Bronchus fibroblast of lung (primary cell): ENCODE measurements around a stretch of chr1.

DNA sequence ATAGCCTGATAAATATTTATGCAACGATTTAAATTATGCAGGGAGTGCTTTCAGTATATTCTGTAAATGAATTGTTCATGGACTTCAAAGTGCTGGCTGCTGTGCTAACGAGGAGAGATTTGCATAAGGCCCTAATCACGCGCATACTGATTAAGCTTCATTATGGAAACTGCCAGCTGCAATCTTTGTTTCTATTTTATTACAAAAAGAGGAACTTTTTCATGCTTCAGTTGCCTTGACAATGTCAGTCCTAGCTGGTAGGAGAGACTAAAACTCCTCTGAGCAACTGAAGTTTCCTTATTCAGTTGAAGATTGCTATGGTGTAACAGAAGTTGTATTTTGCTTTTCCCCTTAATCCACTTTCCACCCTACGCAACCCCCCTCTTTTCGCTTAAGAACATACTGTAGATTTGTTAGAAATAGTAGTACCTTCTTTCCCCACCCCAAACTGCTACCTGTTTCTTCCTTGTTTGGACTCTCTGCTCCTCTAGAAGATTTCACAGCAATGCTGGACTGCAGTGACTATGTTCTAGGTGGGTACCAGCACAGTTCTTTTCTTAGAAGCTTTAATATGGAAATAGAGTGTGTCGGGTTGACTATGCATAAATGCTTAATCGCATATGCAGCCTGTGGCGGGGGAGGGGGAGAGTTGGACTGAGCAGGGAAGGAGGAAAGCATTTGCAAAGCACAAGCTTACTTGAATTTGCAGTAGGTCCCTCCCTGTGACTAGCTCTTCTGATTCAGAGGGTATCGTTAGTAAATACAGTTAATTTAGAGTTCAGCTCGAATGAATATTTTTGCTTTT is 108.3 kb downstream of the POU2F1 start:
- RAMPAGE, long total RNA = no peak

DNA sequence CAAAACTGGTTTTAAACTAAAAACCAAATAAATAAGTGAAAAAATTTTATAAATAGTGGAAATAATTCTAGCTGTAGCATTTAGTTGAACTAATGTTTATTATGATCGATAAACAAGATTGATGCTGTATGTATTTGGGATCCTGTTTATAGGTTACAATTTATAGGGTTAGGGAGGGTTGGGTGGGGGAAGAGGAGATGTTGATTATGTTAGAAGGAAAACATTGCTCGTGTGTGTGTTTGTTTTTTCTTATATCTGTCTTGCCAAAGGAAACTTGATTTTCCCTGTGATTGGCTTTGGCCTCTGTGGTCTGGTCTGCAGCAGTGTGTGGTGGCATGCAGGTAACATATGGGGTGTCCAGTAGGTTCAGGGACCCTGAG is 96.6 kb downstream of the CD247 start:
- RAMPAGE, long total RNA = no peak

DNA sequence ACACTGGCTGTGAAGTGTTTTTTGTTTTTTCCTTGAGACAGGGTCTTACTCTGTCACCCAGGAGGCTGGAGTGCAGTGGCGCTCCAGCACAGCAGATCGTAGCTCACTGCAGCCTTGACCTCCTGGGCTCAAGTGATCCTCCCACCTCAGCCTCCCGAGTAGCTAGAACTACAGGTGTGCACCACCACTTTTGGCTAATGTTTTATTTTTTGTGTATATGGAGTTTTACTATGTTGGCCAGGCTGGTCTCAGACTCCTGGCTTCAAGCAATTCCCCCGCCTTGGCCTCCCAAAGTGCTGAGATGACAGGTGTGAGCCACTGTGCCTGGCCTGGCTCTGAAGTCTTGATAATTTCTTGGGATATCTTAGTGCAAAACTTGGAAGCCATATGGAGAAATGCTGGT is 40.8 kb downstream of the CD247 start:
- RAMPAGE, long total RNA = no peak

DNA sequence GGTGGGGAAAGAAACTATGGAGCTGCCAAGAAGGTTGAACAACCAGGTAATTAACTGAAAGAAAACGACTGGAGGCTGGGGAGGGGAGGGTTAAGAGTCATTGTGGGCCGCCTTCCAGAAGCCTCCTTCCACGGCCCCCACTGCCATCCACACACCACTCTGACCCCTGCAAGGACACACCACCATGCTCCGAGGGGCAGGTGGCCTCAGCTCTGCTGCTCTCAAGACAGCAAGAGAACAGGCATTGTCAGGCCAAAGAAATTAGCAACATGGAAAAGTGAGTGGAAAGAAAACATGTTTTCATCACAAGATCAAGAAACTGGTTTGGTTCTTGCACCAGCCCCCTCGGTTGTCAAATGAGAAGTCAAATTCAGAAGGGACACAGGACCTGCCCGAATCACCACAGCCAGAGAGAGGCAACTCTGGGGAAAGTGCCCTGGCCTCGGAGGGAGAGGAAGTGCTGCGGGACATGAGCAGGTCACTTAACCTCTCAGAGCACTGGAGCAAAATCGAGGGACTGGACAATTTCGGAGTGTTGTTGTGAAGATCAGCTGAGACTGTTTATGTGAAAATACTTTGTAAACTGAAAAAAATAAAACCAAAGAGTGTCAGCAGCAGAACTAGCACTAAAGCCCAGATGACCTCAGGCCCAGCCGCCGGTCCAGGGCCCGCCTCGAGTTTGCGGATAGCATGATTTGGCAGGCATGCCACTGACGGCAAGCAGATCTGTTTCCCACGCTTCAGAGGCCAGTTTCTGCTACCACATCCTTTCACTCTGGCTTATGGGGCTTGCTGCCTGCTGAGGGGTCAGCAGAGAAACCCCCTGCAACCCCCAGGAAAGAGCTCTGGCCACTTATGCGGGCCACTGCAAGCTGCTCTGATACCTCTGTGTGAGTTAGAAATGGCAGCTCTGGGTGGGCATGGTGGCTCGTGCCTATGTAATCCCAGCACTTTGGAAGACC is 32.2 kb downstream of the CD247 start:
- RAMPAGE, long total RNA = no peak

DNA sequence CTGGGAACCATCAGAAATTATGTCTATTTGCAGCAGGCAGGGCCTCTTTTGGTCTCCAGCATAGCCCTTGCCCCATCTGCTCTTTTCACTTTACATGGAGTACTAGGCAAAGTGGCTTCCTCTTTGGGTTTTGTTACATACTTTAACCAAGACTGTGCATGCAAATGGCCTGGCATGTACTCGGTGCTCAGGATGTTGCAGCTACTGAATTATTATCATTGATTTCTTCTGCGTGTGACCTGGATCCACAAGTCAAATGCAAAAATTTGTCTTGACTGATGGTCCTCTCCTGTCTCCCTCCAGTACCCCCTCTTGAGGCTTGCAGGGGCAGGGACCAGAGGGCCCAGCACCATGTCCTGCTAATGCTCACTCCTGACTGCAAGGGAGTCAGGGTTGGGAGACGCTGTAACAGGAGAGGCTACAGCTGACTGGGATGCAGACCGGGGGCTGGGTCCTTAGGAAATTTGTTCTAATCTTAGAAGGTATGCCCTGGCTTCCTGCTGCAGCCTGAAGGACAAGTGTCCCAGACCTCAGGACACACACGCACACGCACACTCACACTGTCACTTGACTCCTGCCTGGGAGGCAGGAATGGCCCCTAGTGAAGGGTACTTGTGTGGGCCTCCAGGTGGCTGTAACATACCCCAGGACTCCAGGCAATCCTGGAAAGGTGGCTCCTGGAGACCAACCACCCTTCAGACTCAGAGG is 39.6 kb downstream of the RCSD1 start:
- RAMPAGE, long total RNA = no peak

DNA sequence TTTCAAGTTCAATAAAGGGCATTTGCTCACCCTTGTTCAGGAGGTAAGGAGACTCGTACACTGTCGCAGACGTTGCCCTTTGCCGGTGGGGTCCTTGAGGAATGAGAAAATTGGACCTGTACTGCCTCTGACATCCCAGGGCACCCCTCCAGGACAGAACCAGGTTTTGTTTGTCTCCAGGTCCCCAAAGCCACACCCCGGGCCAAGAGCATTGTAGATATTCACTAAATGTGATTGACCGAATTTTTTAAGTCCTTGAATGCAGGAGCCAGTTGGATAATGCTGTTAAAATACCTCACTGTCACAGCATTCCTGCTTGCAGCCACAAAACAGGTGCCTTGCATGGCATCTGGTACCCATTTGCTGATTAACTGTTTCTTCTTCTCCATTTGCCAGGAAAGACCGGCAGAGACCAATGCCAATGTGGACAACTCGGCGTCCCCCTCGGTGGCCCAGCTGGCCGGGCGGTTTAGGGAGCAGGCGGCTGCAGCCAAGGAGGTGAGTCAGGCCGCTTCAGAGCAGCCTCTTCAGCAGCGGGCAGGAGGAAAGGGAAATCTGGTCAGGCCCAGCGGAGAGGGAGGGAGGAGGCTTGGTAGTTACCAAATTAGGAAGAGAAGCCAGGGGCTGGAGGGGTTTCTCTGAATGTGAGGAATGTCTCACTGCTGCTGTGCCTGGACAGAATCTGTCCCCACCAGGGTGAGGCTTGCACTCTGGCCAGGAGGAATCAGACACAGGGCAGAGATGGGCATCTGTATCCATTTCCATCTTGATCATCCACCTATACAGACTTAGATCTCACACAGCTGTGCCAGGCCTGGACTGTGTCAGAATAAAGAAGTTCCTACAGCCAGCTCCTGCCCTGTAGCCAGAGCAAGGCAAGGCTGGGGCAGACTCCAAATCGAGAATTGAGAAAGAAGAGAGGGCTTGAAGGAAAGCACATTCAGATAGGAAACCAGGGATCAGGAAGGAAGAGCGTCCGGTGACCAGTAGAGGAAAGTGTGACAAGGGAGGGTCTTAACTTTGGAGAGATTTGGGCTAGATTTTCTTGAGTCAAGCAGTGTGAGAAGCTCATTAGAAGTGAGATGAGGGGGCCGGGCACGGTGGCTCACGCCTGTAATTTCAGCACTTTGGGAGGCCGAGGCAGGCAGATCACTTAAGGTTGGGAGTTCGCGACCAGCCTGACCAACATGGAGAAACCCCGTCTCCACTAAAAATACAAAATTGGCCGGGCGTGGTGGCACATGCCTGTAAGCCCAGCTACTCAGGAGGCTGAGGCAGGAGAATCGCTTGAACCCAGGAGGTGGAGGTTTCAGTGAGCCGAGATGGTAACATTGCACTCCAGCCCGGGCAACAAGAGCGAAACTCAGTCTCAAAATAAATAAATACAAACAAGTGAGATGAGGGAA is 37.8 kb upstream of the MPZL1 start:
- RAMPAGE, long total RNA = no peak

- RAMPAGE, long total RNA = no peak
Observed at GRCh38 chr1:167696893-167698191, 24.4 kb upstream of the MPZL1 start.

DNA sequence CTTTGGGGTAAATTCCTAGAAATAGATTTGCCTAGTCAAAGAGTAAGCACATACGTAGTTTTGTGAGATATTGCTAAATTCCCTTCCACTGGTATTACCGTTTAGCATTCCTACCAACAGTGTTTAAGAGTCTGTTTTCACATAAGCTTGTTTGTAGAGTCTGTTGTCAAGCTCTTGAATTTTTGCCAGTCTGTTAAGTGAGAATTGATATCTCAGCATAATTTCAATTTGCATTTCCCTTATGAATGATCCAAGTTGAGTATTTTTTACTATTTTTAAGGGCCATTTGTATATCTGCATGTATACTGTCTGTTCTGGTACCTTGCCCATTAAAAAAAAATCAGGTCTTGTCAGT is 37.0 kb upstream of the MPC2 start:
- RAMPAGE, long total RNA = no peak

DNA sequence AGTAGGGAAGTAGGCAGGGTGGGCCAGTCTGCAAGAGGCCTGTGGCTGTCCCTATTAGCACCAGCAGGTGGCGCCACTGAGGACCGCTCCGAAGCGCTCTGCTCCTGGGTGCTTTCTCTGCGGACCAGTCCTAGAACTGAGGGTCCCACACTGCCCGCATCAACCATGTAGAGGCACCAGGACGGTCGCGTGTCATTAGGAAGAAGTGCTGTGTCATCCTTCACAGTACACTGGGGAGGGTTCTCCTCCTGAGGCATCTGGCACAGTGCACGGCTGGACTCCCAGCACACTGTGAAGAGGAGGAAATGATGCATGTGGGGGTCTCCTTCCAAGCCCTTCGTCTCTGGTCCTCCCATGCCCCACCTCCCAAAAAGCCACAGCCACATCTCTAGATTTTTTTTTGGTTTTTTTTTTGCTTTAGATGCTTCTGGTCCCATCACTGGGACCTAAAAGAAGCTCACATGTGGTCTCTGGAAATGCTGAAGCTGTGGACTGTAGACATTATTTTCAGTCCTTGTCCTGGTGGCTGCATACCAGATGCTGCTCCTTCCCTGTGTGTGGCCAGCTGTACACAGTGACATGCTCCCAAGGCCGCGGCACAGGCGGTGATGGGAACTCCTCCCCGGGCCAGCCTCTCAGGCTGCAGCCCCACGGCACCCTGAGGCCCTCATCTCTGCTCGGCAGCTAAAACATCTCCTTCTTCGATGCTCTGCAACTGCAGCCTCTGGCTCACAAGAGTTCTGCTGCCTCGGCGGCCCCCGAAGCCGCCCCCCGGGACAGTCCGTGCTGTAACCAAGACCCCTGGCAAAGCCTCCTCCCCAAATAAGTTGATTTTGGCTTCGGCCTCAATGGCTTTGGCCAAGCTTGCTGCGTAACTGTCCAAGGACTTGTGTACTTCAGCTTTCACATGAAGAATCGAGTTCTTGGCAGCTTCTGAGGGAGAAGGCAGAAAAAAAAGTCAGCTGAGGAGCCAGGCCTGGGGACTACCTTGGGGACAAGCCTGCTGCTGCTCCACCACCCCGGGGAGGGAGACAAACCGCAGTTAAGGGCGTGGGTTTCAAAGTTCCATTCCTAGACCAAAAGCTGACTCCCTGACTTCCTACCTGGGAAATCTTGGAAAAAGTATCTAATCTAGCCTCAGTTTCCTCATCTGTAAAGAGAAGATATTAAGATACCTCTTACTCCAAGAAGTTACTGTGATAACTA is 51.5 kb downstream of the GPR161 start:
- RAMPAGE, long total RNA = no peak

DNA sequence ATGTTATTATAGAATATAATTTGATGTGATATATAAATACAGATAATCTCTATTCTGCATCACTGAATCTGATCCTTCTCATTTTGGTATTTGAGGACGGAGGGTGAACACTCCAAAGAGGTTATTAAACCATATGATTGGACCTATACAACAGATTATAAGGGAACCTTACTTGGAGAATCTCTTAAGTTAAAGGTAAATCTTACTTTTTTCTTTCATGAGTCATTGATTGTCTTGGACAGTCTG is 5.8 kb downstream of the TIPRL start:
- RAMPAGE, long total RNA = no peak

DNA sequence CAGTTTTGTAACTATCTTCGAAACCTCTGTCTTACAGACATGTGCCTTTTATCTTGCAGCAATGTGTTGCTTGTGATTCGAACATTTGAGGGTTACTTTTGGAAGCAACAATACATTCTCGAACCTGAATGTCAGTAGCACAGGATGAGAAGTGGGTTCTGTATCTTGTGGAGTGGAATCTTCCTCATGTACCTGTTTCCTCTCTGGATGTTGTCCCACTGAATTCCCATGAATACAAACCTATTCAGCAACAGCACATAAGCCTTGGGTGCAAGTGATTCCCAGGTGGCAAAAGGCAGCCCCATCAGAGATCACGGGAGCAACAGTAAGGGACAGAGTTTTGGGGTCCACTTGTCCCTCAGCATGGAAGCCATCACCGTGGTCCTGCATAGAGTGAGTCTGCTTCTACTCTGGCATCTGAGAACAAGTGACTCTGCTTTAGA is 16.8 kb downstream of the SFT2D2 start:
- RAMPAGE, long total RNA = no peak

GRCh38 chr1:168387048-168387762 is 106.5 kb downstream of the TBX19 start:
- RAMPAGE, long total RNA = no peak

DNA sequence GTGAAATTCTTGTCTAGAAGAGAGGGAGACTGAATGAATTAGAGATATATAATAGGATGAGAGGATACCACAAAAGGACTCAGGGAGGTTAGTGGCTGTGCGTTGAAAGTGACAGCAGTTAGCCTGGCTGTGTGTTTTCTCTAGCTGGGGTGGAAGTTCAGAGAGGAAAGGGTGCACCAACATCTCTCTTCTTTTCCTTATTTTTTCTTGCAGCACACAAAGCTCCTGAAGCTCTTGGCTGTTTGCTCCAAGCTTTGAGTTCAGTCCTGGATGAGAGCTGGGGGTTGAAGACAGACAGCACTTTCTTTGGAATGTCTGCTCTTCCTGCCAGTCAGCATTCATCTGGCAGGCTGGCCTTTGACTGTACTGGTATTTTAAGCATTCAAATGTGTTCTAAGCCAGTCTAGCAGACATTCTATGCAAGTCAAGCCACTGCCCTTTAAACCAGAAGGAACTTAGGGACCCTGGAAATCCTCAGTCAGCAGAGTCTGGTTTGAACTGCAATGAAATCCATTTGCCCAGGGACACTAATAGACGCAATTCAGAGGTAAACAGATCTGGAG is 44.9 kb downstream of the XCL1 start:
- RAMPAGE, long total RNA = no peak

- RAMPAGE, long total RNA = no peak
Observed at GRCh38 chr1:168751921-168752715, 23.1 kb upstream of the DPT start.

DNA sequence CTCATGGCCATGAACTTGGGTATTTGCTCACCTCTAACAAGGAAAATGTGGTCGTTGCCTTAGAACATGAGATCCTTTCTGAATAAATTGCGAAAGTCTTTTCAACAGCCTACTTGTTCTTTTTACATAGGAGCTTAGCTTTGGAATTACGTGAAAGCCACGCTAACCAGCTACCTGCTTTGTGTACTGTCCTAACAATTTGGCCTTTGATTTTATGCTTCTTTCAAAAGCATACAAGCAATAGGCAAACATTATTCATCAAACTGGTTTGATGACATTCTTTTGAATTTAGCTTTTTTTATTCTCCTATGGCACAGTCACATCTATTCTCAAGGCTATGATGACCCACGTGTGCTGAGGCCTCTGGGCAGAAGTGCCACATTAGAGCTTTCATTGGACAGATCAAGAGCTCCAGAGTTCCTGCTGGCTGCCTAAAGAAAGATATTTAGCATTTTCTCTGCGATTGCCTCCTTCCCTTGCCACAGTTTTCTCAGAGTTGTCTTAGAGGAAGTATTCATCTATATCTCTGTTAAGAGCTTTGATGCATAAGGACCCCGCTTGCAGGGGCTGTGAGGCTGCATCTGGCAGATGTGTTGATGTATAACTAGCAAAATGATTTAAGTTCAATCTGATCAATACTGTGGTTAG is 178.1 kb upstream of the DPT start:
- RAMPAGE, long total RNA = no peak

DNA sequence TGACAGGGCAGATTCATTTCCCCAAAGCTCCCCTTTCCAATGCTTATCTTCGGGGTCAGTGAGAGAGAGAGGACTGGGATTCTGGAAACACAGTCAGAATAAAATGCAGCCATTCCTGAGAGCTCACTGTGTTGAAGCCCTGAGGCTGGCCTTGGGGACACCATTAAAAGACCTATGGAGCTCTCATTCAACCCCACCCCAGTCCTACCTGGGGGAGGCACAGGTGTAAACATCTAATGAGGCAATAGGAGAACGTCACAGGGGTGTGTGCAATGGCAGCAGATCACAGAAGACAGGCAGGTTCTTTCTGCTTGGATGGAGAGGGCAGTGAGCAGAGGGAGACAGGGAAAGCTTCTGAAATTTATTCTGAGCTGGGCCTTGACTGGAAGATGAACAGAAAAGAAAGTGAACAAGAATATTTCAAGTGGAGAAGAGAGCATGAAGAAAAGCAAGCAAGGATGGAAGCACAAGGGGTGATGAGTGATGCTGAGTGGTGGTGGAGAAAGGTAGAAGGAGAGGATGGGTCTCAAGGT is 88.5 kb upstream of the ATP1B1 start:
- RAMPAGE, long total RNA = no peak

GRCh38 chr1:169059747-169060732 is 46.5 kb upstream of the ATP1B1 start:
- RAMPAGE, long total RNA = no peak

GRCh38 chr1:169108812-169110055 is 2.7 kb downstream of the ATP1B1 start:
- RAMPAGE, long total RNA = no peak

GRCh38 chr1:169119721-169120485 is 13.4 kb downstream of the ATP1B1 start:
- RAMPAGE, long total RNA = no peak

DNA sequence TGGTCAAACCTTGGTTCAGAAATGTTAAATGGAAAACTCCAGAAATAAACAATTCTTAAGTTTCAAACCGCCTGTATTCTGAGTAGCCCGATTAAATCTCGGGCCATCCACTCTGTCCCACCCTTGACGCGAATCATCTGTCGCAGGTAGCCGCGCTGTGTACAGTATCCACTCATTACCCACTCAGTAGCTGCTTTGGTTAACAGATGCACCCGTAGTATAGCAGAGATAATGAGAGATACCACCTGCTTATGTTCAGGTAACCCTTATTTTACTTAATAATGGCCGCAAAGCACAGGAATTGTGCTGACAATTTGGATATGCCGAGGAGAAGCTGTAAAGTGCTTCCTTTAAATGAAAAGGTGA is 814 bp upstream of the SCYL3 start:
- RAMPAGE, long total RNA = no peak